ENCODE measurements around the genes RAB8B, FBXL22 and PCLAF.

DNA sequence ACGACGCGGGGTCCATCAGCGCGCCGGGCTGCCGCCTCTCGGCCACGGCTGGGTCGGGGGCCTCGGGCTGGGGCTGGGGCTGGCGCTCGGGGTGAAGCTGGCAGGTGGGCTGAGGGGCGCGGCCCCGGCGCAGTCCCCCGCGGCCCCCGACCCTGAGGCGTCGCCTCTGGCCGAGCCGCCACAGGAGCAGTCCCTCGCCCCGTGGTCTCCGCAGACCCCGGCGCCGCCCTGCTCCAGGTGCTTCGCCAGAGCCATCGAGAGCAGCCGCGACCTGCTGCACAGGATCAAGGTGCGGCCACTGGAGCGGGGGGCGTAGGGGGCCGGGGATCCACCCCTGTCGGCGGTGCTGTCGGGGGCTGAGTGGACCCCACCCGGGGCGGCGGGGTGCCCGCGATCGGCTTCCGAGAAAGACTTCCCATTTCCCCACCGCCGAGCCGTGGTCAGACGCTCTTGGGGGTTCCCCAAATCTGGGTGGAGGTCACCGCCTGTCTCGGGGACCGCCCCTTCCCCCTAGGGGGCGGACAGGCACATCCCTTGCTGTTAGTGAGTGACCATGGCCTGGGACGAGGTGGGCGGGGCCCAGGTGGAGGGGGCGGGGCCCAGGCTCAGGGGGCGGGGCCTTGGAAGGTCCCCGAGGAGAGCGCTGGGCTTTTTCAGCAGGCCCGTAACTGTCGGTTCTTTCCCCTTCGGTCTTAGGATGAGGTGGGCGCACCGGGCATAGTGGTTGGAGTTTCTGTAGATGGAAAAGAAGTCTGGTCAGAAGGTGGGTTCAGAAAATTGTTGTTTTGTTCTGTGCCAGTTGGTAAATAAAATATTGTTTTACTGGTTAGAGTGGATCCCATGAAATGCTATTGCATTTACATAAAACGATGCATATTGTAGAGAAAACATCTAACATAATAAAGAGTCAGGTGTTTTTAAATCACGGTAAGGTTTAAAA is 549 bp downstream of the LACTB start:
- PRO-cap, result bidirectional peak, plus-strand start at position 623 of the sequence, minus-strand start at position 469 of the sequence
- RAMPAGE, long total RNA, 2 experiments, result no peak in any of the 2 experiments

- PRO-cap, result bidirectional peak, plus-strand start at chr15:63189606, minus-strand start at chr15:63189318
- RAMPAGE, long total RNA, 2 experiments, result start-site peak on the plus strand in 2 of 2 experiments, at chr15:63189560-63189619 at its widest, 826 to 1,851 reads per replicate
These were observed at the start of gene RAB8B for GRCh38 chr15:63189464-63189855. Gene RAB8B, plus strand, starts transcription at chr15:63189606.

DNA sequence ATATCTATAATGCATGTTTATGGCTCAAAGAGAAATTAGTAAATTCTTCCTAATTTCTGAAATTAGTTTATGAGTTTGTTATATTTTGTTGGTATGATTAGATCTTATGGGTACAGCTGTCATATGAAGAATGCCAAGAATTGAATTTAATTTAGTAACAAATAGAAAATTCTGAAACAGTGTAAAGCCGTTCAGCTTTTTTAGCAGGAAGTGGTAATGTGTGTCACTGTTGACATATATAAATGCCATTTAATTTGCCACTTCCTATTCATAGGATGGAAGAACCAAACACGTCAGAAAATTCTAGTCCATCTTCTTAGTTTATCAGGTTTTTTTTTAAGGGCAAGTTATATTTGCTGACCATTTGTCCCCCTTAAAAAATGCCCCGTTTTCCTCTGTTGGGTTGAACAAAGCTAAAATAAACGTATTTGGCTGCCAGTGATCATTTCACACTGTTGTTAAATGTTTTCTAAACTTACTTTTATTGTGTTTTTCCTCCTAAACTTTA is 43.0 kb downstream of the RAB8B start:
- PRO-cap, result no peak
- RAMPAGE, long total RNA, 2 experiments, result no peak in any of the 2 experiments

- PRO-cap, result no peak
- RAMPAGE, long total RNA, 2 experiments, result no peak in any of the 2 experiments
These were observed 32.0 kb upstream of the APH1B start for GRCh38 chr15:63245461-63245823.

GRCh38 chr15:63341937-63342296 is 39.7 kb downstream of the CA12 start:
- PRO-cap, result no peak
- RAMPAGE, long total RNA, 2 experiments, result no peak in any of the 2 experiments

GRCh38 chr15:63379322-63380205 is 2.1 kb downstream of the CA12 start:
- PRO-cap, result no peak
- RAMPAGE, long total RNA, 2 experiments, result no peak in any of the 2 experiments

DNA sequence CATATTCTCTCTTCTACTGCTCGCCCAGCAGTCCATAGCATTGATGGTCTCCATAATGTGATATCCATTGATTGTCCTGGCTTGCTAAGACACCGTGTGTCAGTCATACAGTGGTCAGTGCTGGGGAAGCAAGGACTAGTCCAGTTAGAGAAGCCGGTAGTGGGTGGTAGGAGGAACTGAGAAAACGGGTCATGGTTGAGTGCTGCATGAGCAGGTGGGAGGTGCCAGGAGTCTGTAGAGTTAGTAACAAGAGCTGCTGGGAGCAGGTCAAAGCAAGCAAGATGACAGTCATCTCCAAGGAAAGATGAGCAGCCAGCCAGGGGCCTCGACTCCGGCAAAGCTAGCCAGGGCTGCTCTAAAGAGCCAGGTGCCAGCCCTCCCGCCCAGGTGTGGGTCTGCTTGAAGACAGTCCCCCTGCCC is 29.6 kb upstream of the USP3 start:
- PRO-cap, result no peak
- RAMPAGE, long total RNA, 2 experiments, result no peak in any of the 2 experiments

- PRO-cap, result no peak
- RAMPAGE, long total RNA, 2 experiments, result no peak in any of the 2 experiments
These were observed 20.0 kb upstream of the FBXL22 start for GRCh38 chr15:63577294-63577566.

DNA sequence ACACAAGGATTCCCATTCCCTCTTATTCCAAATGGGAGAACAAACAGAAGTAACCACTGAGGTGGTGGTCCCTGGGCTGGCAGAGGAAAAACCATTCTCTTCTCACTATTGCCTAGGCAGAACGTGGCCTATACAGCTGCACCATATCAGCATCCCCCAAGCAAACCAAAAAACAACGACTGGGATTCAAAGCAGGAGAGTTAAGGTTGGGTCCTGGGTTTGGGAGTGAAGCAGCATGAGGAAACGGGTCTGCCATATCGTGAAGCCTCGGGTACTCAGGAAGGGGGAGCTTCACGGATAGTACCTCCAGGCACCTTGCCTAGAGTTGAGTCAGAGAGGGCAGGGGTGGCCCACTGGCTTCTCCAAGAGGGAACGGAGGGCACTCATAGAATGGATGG is 1.2 kb upstream of the FBXL22 start:
- PRO-cap, result no peak
- RAMPAGE, long total RNA, 2 experiments, result no peak in any of the 2 experiments

- PRO-cap, result no peak
- RAMPAGE, long total RNA, 2 experiments, result start-site peak on the minus strand in 1 of 2 experiments, at chr15:63597497-63597544 at its widest, 10 reads per replicate
These were observed at the start of gene FBXL22 for GRCh38 chr15:63596618-63597801. Gene FBXL22, plus strand, starts transcription at chr15:63597387.

DNA sequence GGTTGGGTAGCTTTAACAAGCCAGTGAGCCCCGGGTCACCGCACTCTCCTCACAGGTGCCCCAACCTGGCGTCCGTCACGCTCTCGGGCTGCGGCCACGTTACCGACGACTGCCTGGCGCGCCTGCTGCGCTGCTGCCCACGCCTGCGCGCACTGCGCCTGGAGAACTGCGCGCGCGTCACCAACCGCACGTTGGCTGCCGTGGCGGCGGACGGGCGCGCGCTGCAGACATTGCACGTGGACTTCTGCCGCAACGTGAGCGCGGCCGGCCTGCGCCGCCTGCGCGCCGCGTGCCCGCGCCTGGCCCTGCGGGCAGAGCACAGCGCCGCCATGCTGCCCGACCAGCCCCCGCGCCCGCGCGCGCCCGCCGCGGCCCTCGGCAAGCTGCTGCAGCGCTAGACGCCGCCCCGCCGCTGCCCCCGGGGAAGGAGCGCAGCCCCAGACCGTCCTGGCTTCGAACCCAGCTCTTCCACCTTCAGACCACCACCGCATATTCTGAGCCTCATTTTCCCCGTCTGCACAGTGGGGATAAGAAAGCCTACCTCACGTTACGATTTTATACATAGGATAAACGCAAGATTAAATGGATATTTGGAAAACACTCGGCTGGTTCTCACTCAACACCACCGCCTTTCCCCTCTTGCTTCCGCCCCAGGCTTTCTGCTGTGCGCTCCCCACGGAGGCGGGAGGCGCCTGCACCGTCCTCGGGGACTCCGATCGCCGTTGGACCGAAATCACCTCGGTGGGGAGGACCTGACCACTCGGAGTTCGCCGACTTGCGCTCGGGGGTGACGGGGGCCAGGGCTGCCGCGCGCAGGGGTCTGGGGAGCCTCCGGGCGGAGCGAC is 3.7 kb downstream of the FBXL22 start:
- PRO-cap, result bidirectional peak, plus-strand start at position 305 of the sequence, minus-strand start at position 160 of the sequence
- RAMPAGE, long total RNA, 2 experiments, result no peak in any of the 2 experiments

DNA sequence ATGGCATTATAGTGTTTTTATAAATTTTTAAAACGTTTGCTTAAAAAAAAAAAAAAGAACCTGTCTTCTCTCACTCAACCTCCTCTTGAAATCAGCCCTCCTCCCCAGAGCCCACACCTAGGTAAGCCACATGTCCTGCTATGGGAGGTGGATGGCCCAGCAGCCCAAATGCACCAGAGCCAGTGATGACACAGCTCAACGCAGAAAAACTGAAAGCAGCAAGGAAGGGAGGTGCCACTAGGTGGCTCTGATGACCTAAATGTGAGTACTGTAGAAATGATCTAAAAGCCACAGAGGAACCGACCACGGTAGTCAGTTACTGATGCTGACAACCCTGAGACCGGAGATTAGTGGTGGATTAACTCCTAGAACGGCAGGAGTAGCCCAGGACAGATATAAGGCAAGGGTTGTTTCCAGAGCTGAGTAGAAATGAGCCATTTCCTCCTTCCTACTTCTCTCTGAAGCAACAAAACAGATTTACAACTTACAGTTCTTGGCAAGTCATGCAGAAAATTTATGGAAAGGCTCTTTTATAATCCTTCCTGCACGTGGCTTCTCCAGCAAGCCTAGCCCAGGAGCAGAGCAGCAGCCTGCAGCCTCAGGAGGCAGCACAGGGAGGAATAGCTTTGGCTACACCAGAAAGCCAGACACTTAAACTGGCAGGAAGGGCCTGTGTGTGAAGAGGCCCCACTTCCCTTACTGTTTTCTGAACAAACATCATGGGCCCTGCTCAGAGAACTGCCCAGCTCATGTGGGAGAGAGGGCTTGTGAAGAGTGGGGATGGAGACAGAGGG is 13.1 kb downstream of the FBXL22 start:
- PRO-cap, result no peak
- RAMPAGE, long total RNA, 2 experiments, result no peak in any of the 2 experiments

- PRO-cap, result no peak
- RAMPAGE, long total RNA, 2 experiments, result no peak in any of the 2 experiments
These were observed 115.4 kb downstream of the FBXL22 start for GRCh38 chr15:63712414-63713130.

DNA sequence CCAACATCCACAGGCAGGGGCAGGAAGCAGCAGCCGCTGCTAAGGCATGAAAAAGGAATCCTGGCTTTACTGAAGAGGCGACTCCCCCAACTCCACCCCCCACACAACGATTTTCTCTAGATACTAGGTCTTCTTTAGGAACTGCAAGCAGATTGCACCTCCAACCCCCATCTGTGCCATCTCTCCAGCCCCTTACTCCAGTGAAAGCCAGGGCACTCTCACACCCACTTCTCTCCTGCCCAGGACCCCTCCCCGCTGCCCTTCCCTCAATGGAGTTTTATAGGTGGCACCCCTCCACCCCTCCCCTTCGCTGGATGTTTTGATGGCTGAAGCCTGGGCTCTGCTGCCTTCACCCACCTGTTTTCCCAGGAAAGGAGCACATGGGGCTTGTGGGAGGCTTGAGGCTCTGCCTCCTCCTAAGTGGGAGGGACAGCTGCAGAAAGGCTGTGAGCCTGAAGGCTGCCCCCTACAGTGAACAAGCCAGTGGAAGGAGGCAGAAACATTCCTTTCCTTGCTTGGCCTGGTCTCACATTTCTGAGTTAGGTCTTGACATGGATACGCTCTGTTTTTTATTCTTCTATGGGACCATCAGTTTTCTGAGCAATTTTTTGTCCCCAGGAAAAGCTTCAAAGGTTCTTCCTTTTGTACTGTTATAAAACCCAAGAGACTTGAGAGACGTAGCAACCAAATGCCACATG is 82.6 kb upstream of the HERC1 start:
- PRO-cap, result no peak
- RAMPAGE, long total RNA, 2 experiments, result no peak in any of the 2 experiments

- PRO-cap, result no peak
- RAMPAGE, long total RNA, 2 experiments, result no peak in any of the 2 experiments
These were observed 29.2 kb downstream of the DAPK2 start for GRCh38 chr15:64017079-64017571.

DNA sequence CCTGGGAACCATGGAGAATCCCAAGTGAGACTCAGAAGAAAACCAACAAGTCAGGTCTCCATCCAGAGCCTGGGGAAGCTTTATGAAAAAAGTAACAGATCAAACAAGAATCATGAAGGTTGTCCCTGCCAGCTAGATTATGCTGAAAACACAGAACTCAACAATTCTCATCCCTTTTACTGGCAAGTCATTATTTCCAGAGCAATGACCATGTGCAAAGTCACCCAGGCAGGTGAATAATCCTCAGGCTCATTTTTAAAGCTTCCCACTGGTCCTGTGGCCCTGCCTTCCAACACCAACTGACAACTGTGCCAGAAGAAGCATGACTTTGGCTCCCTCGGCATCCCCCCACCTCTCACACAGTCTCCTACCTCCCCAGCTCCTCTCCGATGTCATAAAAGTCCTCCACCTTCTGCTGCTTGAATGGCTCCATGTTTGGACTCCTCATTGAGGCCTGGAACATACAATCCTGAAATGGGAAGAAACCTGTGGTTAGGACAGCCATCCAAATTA is 6.4 kb downstream of the DAPK2 start:
- PRO-cap, result no peak
- RAMPAGE, long total RNA, 2 experiments, result no peak in any of the 2 experiments

- PRO-cap, result no peak
- RAMPAGE, long total RNA, 2 experiments, result no peak in any of the 2 experiments
These were observed 83.9 kb upstream of the PPIB start for GRCh38 chr15:64246664-64247217.

- PRO-cap, result no peak
- RAMPAGE, long total RNA, 2 experiments, result no peak in any of the 2 experiments
These were observed at the start of gene PCLAF for GRCh38 chr15:64380920-64381885. Gene PCLAF, minus strand, starts transcription at chr15:64381441.

GRCh38 chr15:64507068-64507845 is 46.9 kb downstream of the ZNF609 start:
- PRO-cap, result no peak
- RAMPAGE, long total RNA, 2 experiments, result no peak in any of the 2 experiments

GRCh38 chr15:64517789-64518997 is 57.8 kb downstream of the ZNF609 start:
- PRO-cap, result no peak
- RAMPAGE, long total RNA, 2 experiments, result no peak in any of the 2 experiments

Measured in breast epithelium (tissue), 2 donors.